Peritoneum (tissue), 1 donor: ENCODE measurements around a stretch of chr9.

DNA sequence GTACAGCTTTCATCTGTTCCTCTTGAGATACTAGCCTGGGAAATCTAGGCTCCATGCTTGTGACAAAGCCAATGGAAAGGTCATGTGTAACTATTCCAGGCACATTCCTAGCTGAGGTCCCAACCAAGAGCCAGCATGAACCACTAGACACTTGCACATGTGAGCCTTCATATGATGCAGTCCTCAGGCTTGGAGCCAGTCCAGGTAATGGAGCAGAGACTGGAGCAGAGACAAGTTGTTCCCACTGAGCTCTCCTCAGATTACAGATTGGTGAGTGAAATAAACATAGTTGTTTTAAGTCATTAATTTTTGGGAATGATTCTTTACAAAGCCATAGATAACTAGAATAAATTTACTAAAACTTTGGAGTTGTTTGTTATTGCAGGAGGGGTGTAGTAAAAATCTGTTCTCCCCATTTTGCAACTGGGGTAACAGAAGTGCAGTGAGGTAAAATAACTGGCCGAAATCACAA lies 412.3 kb upstream of the ZNF462 start:
- PRO-cap = no peak

- PRO-cap = no peak
Observed at GRCh38 chr9:106575865-106576205, 287.1 kb upstream of the ZNF462 start.

GRCh38 chr9:106892712-106893173 lies 29.8 kb downstream of the ZNF462 start:
- PRO-cap = no peak

GRCh38 chr9:106962543-106963092 lies 99.7 kb downstream of the ZNF462 start:
- PRO-cap = no peak

- PRO-cap = no peak
Observed at GRCh38 chr9:107010760-107011238, 147.8 kb downstream of the ZNF462 start.

- PRO-cap = no peak
Observed at GRCh38 chr9:107295027-107295993, 12.2 kb downstream of the RAD23B start.

GRCh38 chr9:107389568-107390115 lies 99.9 kb downstream of the KLF4 start:
- PRO-cap = no peak

DNA sequence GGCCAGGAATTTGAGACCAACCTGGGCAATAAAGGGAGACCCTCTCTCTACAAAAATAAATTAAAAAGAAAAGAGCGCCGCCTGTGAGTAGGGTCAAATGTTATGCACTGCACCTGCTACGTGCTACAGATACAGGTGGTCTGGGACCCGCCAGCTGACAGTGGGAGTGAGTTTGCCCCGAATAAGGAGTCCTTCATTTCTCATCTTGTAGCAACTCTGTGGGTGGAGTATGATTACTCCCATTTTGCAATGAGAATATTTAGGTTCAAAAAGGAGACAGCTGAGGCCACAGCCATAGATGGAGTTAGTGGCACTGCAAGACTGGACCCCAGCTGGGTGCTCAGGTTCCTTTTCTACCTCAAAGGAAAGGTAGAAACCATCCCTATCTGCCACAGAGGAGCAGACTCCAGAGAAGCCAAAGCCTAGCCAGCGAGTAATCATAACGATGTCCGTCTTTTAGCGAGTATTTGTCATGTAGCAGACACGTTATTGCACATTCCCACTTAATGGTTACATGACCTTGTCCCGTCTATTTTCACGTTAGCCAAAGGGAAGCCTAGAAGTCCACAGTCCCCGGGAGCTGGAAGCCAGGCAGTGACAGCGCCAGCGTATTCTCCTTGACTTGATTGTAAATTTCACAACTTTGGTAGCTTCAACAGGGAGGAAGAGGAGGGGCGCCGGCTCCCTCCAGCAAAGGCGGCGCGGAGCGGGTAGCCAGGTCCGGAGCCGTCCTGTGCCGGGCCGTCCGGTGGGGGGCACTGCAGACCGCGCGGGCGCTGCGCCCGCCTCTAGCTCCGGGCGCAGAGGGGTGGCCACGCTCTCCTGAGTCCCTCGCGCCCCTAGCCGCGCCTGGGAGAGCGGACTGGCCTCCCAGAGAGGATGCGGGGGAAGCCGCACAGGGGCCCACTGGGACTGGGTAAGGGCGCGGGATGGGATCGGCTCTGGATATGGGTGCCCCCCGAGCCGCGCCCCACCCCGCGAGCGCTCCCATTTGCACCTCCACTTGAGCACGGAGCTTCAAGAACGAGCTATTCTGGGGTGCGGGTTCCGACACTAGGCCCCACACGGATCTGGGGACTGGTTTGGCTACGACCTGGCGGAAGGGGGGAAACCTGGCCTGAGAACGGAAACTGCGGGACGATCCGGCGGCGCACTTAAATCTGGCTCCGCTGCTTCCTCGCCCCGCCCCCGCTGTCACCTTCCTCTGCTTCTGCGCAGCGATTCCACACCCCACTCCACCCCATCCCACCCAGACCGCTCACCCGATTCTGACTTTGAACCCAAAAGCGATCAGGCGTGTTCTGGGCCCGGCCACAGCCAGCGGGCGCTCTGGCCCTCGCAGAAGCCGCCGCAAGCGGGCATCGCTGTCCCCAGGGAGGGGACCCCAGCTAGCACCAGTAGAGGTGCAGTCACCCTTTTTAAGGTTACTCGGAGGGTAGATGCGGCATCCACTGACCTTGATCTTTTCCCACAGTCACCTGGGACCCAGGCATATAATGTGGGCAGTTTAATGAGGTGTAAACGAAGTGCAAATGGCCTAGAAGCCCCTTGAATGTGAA lies 24.0 kb downstream of the KLF4 start:
- PRO-cap = no peak

DNA sequence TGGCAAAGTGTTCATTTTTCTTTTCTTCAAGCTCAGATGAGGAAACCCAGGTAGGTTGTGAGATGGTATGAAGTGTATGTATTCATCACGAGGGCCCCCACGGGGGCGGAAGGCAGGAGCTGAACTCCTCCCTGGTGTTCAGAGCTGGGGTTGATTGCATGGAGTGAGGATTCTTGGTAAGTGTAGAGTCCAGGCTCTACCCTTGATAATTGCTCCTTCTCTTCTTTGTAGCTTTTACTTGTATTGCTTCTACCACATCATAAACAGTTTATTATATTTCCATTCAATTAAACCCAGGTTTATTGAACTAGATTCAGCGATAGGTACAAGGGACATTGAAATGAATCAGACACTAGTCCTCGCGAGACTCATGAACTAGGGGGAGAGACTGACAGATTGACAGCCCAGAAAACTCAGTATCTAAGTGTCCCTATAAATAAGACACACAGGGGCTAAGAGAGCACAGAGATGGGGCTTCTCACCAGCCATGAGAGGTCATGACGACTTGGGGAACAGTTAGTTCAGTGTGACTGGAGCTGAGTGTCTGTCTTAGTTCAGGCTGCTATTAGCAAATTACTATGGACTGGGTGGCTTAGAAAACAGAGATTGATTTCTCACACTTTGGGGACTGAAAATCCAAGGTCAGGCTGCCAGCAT lies 116.8 kb upstream of the KLF4 start:
- PRO-cap = no peak

GRCh38 chr9:107749789-107750282 lies 260.3 kb upstream of the KLF4 start:
- PRO-cap = no peak

DNA sequence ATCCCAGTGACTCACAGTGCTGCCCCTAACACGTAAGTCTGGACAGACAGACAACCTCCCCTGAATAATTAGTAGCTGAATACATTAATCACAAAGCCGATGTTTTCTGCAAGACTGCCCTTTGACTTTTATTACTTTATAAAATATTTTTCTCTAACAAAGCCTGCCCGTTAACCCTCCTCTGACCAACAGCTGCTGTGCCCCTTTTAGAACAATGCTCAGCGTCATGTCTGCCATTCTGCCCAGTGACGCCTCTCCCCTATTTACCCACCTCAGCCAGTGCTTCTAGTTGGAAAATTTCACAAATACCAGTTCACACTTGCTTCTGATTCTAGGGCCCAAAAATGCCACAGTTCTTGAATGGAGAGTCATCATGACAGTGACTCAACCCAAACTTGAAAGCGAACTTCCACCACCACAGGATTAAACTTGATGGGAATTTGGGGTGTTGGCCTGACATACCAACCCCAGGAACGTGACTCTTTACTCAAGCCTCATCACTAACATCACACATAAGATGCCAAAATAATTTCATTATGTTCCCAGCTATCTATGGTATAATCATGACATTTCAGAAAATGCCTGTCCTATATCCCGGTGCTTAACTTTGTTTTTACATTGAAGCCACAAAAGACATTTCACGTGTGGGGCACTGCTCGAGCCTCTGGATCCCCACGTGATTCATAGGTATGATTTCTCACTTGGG lies 221.1 kb downstream of the ACTL7B start:
- PRO-cap = no peak

- PRO-cap = no peak
Observed at GRCh38 chr9:108691634-108692061, 164.1 kb downstream of the ACTL7B start.

DNA sequence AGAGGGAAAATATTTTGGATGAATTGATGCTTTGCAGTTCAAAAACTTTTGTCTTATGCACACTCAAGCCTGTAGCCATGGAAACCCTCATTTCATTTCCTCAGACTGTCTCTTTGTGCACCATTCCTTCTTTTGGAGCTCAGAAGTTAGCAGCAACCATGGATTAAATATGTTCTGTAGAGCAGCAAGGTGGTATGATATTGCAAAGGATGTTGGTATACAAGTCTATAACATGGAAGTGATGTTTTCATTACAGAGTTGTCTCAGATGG lies 145.7 kb downstream of the ACTL7B start:
- PRO-cap = no peak

- PRO-cap = no peak
Observed at GRCh38 chr9:108755496-108755986, 100.2 kb downstream of the ACTL7B start.

- PRO-cap = no peak
Observed at GRCh38 chr9:108869032-108869733, 7.1 kb downstream of the ACTL7A start.

DNA sequence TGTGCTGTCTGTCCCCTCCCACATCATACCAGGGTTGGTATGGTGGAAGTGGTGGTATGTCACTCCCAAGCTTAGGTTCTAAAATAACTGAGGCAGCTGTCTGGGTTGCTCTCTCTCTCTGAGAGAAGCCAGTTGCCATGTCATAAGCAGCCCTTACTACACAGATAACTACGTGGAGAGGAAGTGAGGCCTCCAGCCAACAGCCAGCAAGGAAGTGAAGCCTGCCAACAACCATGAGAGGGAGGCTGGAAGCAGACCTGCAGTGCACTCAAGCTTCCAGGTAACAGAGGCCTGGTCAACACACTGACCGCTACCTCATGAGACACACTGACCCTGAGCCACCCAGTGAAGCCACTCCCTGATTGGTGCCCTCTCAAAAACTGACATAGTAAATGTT lies 18.6 kb downstream of the CTNNAL1 start:
- PRO-cap = no peak

GRCh38 chr9:109059839-109060703 lies 46.8 kb upstream of the CTNNAL1 start:
- PRO-cap = no peak

GRCh38 chr9:109078675-109079730 lies 40.7 kb downstream of the TMEM245 start:
- PRO-cap = no peak

DNA sequence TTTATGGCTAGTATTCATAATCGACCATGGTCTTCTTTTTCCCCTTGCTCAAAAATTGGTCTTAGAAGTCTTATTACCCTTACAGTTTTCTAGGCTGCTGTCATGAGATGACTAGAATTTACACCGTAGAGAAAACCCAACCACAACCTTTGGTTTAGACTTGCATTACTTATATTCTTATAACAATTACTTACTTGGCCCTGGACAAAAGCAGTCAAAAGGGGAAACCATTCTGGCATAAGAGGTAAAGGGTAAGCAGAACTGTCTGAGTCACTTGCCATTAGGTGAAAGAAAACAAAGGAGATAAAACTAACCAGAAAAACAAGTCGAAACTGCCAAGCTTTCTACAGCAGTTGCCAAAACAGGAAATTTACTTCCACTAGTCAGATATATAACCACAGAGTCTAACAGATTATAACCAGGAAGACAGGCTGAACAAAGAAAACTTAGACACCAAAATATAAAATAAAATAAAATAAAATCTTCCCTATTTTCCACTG lies 17.9 kb downstream of the TMEM245 start:
- PRO-cap = no peak

- PRO-cap = no peak
Observed at GRCh38 chr9:109304268-109304845, 16.5 kb downstream of the EPB41L4B start.